ENCODE measurements around a stretch of chr12.

- PRO-cap = no peak
- RAMPAGE, long total RNA, 3 experiments = no peak in any of the 3 experiments
Measured at GRCh38 chr12:53229410-53229900, 2.6 kb downstream of the RARG start.

DNA sequence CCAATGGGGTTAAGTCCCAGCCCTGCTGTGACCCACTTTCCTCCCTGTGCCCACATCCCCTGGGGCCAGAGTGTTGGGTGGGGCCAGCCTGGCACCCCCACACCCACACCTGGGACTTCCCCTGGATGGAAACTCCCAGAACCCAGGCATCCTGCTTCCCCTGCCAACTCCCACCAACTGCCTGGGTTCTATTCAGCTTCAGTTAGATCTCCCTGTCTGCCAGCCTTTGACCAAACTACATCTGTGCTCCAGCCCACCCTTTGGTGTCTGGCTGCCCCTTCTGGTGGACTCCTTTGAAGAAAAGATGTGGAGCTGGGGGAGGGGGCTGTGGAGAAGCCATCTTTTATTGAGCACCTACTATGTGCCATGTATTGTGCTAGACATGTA, 4.6 kb upstream of the RARG start:
- PRO-cap = no peak
- RAMPAGE, long total RNA, 3 experiments = no peak in any of the 3 experiments

- PRO-cap = no peak
- RAMPAGE, long total RNA, 3 experiments = no peak in any of the 3 experiments
Measured at GRCh38 chr12:53287654-53288330, 7.5 kb upstream of the PFDN5 start.

GRCh38 chr12:53297978-53298754, 1.3 kb upstream of the MYG1 start:
- PRO-cap = no peak
- RAMPAGE, long total RNA, 3 experiments = no peak in any of the 3 experiments

GRCh38 chr12:53441821-53442396, 375 bp downstream of the PRR13 start:
- PRO-cap = no peak
- RAMPAGE, long total RNA, 3 experiments = no peak in any of the 3 experiments

DNA sequence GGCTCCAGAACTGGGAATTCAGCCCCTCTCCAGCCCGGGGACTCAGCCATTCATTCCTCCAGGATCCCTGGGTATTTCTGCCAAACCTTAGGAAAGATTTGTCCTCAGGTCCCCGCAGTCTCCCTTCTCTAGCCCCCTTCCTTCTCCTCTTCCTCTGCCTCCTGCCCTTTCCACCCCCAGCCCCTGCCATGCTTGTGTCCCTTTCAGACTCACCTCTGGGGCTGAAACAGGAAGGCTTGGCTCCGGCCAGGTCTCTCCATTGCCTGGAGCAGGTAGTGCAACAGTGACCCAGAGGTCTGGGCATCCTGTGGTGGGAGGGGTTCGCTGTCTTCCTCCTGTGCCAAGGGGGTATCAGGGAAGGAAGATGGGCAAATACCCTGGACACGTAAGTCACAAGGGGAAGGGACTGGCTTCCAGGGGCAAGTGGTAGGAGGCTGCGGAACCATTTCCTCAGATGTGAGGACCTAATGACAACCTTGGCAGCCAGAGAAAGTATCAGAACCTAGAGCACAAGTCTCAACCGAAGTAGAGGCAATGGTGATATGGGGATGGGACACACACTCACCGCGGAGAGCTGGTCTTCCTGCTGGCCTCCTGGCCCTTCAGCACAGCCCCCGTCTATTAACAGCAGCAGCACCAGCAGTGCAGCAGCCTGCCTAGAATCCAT, 343 bp downstream of the NPFF start:
- PRO-cap = no peak
- RAMPAGE, long total RNA, 3 experiments = no peak in any of the 3 experiments

DNA sequence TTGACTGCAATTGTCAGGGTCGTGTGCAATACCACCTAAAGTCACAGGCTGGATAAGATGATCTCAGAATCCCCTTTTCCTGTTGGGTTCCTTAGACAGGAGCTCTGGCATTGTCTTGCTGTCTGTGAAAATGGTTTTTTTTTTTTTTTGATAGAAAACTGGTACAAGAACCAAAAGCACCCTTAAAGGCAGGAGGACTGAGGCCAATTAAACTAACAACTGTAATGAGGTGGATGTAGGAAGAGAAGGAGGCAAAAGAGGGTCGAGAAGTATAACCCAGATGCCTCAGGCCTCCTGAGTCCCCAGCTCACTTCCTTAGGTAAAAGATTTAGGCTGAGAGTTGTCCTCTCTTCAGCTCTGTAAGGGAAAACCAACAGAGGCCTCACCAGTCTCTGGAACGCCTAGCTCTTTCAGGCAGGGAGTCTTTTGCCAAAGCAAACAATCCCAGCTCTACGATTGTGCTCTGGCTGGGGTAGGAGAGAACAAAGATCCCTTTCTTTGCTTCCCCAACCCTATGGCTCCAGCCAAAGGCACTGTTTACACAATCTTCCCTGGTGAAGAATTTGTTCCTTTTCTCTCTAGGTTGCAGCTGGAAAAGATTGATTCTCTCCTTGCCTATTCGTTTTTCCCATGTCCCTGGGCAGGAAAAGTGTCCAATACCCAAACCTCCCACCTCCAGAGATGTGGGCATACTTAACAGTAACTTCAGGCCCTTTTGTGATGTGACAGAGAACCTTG, 17.0 kb downstream of the ATP5MC2 start:
- PRO-cap = no peak
- RAMPAGE, long total RNA, 3 experiments = no peak in any of the 3 experiments

DNA sequence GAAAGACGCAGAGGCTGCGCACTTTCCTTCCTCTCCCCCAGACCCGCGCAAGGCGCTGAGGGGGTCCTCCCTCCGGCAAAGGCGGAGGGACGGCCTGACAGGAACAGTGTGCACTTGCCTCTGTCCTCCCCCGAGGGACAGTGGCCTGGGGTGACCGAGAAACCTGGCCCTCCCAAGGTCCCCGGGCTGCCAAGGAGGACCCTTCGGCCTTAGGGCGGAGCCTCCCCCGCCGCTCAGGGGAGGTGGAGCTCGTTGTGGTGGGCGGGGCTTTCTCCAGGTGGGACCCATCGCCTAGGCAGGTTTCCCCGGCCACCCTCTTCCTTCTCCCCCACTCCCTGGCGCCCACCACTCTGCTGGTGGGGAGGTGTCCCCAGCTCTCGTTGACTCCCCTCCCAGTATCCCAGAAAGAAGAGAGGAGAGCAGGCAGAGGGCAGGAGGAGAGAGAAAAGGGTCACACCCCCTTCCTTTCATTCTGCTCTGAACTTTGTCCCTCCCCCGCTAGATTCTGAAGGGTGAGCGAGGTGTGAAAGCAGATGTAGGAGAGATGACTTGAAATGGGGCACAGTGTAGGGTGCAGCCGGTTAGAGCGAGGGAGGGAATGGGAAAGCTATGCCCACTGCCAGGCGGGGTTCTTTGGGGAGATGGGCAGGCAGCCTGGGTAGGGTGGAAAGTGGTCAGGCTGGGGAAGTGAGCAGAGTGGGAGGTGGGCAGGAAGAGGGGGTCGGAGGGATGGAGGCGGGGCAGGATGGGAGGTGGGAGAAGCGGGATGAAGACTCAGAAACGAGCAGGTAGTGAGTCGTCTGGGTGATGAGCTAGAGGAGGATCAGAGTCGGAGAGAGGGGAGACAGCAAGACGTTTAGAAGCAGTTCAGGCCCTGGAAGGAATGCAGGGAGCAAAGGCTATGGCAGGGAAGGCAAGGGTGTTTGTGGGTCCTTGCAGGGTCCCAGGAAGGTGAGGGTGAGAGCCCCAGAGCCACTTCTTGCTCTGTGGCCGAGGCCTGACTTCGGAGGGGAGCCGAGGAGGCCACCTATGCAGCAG, 11.5 kb upstream of the CALCOCO1 start:
- PRO-cap = no peak
- RAMPAGE, long total RNA, 3 experiments = no peak in any of the 3 experiments

GRCh38 chr12:53751841-53752464, 24.7 kb upstream of the CALCOCO1 start:
- PRO-cap = no peak
- RAMPAGE, long total RNA, 3 experiments = no peak in any of the 3 experiments

DNA sequence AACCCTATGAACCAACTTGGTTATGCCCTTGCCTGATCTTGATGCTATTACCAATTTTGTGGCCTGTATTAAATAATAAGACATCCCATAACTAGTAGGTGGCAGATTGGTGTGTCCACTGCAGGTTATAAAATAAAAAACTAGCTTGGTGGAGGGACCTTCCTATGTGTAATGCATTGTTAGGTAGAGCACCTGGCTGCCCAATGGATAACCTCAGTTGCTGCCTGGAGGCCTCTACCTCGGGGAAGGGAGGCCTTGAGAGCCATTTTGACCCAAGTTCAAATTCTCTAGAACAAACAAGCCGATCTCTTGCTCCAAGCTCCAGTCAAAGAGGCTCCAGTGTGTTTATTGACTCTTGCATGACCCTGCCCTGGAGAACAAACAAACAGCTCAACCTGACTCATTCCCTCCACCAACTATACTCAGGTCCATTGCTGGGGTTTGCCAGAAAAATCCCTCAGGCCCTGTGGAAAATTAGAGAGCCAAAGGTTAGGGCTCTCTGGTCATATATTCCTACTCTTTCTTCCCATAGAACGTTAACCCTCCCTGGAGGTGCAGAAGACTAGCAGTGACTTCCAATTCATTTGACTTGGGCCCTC, 98.0 kb upstream of the CALCOCO1 start:
- PRO-cap = no peak
- RAMPAGE, long total RNA, 3 experiments = no peak in any of the 3 experiments

DNA sequence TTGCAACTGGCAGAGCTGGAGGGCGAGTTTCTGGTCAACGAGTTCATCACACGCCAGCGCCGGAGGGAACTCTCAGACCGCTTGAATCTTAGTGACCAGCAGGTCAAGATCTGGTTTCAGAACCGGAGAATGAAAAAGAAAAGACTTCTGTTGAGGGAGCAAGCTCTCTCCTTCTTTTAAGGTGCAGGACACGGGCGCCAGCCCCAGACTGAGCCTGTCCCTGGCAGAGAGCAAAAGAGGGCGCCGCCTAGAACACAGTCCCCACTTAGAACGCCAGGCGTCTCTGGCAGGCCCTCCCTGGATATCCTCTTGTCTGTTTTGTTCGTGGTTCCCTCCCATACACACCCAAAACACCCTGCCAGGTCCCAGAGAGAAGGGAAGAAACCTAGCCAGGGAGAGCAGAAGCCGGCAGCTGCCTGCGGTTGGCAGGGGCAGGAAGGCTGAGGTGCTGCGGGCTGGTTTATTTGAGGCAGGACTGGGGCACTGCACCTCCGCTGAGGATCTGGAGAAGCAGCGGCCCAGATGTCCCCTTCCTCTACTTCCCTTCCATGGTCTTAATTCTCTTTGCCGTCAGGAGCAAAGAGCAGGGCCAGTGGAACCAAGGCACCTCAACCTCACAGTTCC, 1.8 kb downstream of the HOXC12 start:
- PRO-cap = no peak
- RAMPAGE, long total RNA, 3 experiments = no peak in any of the 3 experiments

DNA sequence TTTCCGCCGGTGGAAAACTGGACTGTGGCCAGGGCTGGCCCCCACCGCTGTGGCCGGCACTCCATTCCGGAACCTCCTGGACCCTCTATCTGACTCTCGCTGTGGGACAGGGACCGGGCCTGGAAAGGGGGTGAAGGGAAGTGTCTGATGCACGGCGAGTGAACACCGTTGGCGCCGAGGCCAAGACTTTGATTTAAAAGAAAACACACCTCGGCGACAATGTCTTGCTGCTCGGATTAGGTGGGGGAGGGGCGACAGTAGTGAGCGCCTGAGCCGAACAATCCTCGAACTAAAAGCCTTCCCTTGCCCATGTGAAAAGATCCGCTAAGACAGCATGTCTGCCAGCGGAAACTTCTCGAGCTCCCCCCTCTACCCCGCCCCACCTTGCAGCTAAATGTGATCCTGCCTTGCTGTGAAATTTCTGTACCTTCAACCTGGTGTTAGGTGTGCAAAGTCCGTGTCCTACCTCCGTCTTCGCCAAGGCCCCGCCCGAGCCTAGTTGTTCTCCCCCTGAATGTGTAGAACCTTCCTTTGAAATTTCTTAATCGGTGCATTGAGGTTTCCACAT, 2.7 kb downstream of the HOXC11 start:
- PRO-cap = no peak
- RAMPAGE, long total RNA, 3 experiments = no peak in any of the 3 experiments

DNA sequence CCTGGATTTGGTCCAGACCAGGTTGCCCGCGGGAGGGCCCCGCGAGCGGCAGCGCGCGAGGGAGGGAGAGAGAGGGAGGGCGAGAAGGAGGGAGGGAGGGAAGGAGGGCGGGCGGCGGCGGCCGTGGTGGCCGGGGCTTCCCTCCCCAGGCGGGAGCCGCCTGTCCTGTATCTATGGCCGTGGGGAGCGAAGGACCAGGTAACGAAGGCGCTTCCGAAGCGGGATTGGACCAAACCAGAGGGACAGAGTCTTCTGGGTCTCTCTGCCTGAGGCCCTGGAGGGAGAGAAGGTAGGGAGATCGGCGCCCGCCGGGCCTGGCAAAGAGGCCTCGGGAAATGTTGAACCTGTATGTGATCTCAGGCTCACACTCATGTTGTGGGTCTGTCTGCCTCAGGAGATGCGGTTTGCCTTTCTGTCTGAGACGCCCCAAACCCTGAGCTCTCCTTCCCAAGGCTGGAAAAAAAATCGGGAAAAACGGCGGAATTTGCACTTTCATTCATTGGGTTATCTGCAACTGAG, 5.2 kb upstream of the HOXC9 start:
- PRO-cap = bidirectional peak, plus-strand start at position 100 of the sequence, minus-strand start outside the sequence
- RAMPAGE, long total RNA, 3 experiments = start-site peak on the plus strand in 3 of 3 experiments, centred at positions 114 to 133 of the sequence, 22 to 25 reads per replicate

DNA sequence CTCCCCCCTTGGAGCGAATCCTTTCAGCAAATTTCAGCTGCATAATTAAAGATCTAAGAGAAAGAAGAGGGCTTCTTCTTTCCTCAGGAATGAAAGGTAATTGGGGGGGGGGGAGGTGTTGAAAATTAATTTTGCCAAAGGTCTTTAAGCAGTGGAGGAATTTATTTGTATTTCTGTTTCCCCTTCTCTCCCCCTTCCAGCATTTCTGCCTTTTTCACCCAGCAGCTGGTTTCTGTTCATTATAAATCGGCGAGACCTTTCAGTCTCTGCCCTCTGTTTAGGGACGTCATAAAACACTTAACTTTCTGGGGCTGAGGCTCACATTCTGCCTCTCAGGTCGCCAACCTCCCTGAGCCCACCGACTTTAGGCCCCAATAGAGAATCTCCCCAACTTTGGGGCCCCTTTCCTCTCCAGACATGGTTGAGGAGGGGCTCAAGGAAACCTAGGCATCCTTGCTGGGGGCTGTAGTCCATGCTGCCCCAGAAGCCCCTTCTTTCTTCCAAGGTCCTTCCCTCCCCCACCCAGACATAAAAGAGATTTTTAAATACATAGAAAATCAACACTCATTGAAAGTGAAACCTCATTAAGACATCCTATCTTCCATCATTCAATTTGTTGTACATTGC, 2.7 kb upstream of the HOXC6 start:
- PRO-cap = no peak
- RAMPAGE, long total RNA, 3 experiments = no peak in any of the 3 experiments

DNA sequence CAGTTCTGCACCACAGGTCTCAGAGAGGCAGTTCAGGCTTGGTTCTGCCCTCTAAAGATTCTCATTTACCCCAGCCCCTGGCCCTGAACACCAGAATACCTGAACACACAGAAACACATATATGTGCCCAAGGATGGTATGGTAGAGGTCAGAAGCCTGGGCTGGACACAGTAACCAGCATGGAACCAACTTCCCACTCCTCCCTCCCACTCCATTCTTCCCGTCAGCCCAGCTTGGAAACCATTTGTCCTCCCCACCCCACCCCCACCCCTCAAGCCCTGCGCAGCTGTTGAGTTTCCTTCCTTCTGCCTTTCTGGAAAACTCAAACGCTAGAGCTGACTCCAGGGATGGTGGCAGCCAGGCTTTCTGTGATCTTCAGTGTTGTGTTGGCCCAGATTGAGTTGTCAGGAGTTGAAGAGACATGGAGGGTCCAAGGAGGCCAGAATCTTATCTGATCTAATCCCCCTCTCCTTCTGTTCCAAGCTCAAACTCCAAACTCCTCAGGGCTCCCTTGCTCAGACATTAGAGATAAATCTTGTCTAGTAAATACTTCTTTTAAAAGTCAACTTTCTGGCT, 10.2 kb upstream of the HOXC4 start:
- PRO-cap = no peak
- RAMPAGE, long total RNA, 3 experiments = no peak in any of the 3 experiments

- PRO-cap = no peak
- RAMPAGE, long total RNA, 3 experiments = no peak in any of the 3 experiments
Measured at GRCh38 chr12:54077790-54078519, 24.3 kb downstream of the HOXC4 start.

DNA sequence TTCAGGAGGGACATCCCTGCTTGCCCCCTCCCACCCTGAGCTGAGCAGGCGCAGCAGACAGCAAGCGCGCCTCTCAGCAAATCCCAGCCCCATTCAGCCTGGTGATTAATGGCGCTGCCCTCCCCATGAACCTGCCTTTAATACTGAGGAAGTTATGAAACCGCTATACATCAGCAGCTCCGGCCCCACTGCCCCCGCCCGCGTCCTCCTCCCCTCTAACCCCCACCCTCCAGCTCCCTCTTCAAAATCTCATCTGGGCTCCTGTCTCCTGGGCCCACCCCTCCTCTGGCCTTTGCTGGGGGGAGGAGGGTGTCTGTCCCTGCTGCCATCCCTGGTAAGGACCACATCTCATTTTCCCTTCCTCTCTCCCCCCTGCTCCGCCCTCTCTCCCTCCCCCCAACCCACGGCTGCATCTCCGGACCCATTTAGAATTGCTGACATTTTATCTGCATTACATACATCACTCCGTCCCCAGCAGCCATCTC, 7.1 kb upstream of the SMUG1 start:
- PRO-cap = no peak
- RAMPAGE, long total RNA, 3 experiments = no peak in any of the 3 experiments

DNA sequence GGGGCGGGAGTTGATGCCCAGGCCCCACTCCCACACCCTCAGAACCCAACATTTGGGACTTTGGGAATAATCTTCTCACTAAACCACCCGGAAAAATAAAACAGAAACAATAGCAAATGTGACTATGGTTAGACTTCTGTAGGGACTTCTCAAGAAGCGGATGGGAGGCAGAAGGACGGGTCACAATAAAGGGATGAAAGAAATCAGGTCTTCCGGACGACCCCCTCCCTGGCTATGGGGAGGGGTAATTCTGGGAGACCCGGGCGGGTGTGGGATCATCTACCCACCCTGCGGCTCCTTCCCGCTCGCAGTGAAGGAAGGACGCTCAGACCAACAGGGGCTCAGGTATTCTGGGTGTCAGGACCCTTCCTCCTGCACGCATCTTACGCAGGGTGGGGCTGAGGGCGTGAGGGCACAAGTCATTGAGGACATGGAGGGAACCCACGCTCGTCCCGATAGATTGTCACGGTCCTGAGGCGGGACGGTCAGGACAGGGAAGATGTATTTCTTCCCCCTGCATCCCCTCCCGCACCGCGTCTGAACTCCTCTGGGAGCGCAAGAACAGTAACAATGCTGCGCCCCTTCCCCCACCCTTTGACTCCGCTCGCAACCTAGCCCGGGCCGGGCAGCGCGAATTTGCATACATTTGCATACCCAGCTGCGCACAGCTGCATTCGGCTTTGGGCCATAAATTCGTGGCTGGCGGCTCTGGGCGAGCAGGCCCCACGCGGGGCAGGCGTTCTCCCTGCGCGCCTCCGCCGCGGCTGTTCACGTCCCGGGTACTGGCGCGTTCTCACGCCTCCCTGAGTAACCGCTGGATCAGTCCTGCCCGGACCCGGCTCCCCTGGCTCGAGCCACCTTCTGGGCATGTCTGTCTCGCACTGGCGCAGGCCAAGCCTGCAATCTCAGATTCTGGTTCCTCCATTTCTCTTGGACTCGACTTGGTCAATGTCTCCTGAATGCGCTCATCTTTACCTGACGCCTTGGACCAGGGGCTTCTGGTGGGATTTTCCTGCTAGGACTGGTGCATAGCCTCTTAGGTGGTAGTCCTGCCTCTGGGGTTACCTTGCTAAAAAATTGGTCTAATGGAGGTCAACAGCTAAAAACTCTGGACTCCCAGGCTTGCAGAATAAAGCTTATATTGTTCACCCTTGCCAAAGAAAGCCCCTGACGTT, 29.0 kb upstream of the SMUG1 start:
- PRO-cap = no peak
- RAMPAGE, long total RNA, 3 experiments = no peak in any of the 3 experiments

- PRO-cap = no peak
- RAMPAGE, long total RNA, 3 experiments = start-site peak on the minus strand in 2 of 3 experiments, at chr12:54257534-54257693 at its widest, 12 to 28 reads per replicate
Measured at GRCh38 chr12:54257369-54257925, 22.5 kb downstream of the CBX5 start.

- PRO-cap = no peak
- RAMPAGE, long total RNA, 3 experiments = no peak in any of the 3 experiments
Measured at GRCh38 chr12:54277812-54278901, 1.8 kb downstream of the CBX5 start.

All from tibial nerve (tissue), 3 donors.